WTC11 (cell line): ENCODE measurements around the gene METAP1.

GRCh38 chr4:94236759-94237414 lies 29.2 kb downstream of the SMARCAD1 start:
- PRO-cap = no peak

- PRO-cap = no peak
These were observed 68.2 kb downstream of the PDLIM5 start for GRCh38 chr4:94519855-94520498.

DNA sequence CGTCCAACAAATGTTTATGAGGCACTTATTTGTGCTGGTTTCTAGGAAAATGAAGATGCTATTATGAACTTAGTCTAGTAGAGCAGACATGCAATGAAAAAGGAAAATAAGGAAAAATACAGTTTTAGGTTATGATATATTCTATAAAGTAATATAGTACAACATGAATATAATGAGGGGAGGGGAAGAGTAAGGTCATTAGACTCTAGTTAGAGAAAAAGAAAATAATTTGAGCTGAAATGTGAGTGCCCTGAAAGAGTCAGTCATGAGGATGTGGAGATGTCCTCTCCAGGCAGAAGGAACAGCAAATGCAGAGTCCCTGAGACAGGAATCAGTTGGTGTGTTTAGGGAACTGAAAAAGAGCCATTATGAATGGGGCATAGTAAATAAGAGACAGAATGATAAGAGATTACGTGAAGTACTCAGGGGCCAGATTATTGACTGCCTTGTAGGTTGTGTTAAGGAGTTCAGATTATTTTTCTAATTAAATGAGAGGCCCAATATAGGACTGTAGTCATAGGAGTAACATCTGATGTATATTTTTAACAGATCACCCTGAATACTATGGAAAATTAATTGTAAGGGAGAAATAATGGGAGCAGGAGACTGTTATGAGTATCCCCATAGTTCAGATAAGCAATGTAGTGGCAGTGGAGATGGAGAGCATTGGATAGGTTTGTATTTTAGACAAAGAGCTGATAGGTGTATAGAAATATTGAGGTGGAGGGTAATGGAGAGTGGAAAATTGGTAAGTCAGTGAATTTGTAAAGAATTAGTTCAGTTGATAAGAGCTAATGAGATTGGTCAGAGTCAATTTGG lies 147.1 kb downstream of the PDLIM5 start:
- PRO-cap = no peak

- PRO-cap = no peak
These were observed 805.7 kb downstream of the STPG2 start for GRCh38 chr4:97337650-97337996.

- PRO-cap = no peak
These were observed 510.0 kb downstream of the STPG2 start for GRCh38 chr4:97633336-97633675.

DNA sequence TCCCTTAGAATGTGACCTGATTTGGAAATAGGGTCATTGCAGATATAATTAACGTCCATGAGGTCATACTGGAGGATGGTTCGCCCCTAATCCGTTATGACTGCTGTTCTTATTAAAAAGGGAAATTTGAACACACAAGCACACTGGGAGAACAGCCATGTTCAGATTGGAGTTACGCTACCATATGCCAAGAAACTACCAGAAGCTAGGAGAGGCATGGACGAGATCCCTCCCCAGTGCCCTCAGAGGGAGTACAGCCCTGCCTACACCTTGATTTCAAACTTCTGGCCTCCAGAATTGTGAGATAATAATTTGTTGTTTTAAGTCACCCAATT lies 1.8 kb upstream of the RAP1GDS1 start:
- PRO-cap = no peak

DNA sequence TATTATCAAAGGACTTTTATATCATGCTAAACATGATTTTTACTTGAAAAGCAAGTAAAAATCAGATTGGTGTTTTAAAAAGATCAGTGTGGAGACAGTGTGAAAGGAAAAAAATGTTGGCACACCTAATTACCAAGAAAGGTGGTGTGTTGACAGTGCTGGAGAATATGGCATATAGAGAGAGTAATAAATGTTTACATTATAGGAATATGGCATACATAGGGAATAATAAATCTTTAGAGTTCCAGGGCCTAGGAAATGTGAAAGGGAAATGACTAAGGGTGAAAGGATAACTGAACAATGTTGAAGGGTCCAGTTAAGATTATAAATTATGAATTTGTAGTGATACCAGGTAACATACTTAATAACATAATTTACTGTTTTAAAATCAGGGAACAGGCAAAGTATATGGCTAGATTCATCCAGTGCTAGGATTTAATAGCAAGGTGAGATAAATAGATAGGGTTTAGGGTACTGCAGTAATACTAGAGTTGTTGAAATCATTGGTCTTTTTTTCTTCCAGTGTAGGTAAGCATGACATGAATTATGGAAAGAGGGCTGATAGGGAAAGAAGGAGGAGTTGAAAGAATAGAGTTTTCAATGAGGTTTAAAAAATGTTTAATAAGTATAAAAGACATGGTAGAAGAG lies 54.6 kb downstream of the RAP1GDS1 start:
- PRO-cap = no peak

DNA sequence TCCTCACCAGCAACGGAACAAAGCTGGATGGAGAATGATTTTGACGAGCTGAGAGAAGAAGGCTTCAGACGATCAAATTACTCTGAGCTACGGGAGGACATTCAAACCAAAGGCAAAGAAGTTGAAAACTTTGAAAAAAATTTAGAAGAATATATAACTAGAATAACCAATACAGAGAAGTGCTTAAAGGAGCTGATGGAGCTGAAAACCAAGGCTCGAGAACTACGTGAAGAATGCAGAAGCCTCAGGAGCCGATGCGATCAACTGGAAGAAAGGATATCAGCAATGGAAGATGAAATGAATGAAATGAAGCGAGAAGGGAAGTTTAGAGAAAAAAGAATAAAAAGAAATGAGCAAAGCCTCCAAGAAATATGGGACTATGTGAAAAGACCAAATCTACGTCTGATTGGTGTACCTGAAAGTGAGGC lies 59.7 kb downstream of the RAP1GDS1 start:
- PRO-cap = no peak

- PRO-cap = no peak
These were observed 102.2 kb downstream of the RAP1GDS1 start for GRCh38 chr4:98363310-98363958.

DNA sequence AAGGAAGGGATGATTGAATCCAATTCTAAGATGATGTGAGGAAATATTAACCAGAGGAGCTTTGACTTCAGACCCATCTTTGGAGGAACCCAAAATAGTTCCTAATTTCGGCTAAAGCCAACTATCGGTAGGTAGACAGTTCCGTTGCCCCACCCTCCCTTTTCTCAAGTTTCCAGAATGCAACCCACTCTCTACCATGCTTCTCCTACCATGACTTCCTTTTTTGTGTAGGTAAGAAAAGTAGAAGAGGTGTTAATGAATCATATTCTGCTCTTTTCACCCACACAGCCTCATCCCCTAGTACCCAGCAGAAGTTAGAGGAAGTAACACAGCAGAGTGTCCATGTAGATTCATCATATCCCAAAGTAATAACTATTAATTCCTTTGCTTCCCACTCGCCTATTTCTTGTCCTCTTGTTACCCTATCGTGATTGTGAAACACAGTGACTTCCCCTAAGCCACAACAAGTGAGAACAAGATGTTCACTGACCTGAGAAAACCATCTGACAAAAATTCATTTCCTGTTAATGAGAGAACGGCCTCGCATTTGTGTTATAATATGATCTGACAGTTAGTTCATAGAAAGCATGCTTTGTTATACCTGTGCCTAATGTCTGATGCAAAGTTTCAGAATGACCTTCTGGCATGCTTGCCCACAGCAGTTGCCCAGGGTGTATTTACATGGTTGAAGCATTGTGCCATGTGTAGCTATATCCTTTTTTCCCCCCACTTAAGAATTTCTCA lies 185.4 kb downstream of the RAP1GDS1 start:
- PRO-cap = no peak

- PRO-cap = no peak
These were observed 186.4 kb downstream of the RAP1GDS1 start for GRCh38 chr4:98447605-98448002.

GRCh38 chr4:98625986-98626849 lies 32.2 kb downstream of the TSPAN5 start:
- PRO-cap = no peak

DNA sequence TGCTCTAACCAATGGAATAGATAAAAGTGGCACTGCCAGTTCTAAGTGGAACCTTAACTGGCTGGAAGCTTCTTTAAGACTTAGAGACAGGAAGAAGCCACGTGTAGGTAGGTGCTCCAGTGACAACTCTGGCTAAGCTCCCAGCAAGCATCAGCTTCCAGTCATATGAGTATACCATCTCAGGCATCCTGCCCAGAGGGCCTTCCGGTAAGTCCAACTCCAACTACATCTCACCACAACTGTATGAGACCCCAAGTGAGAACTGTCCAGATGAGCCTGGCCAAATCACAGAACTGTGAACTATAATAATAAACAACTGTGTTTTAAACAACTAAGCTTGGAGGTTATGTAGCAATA lies 4.5 kb downstream of the TSPAN5 start:
- PRO-cap = no peak

DNA sequence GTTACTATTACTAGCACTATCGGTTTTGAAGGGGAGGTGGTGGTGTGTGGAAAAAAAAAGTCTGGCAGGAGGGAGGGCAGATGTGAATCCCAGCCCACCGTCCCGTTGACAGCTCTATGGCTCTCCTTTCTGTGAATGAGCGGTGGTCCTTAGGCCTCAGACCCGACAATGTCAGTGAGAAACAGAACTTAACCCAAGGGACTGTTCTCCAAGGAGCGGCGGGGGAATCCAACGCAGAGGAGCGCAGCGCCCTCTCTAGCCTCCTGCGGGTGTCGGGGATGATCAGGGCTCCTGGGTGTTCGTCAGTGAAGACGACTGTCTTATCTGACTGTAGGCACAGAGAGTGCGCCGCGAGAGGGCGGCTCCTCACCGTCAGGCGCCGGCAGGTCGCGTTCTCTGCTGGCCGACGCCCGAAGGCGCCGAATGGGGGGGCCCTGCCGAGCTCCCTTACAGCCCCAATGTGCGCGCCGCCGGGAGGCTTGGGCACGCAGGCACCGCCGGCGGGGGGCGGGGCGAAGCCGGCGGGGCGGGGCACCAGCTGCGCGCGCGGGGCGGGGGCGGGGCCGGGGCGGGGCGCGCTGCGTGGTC lies 418 bp upstream of the METAP1 start:
- PRO-cap = bidirectional peak, plus-strand start at position 320 of the sequence, minus-strand start at position 347 of the sequence

GRCh38 chr4:98995597-98996553 lies at the start of gene METAP1:
Gene METAP1, plus strand, starts transcription at chr4:98995721.
- PRO-cap = bidirectional peak, plus-strand start at chr4:98995721, minus-strand start at chr4:98995893

GRCh38 chr4:99087880-99088126 lies 785 bp downstream of the ADH5 start:
- PRO-cap = bidirectional peak, plus-strand start at chr4:99088389, minus-strand start at chr4:99088068

DNA sequence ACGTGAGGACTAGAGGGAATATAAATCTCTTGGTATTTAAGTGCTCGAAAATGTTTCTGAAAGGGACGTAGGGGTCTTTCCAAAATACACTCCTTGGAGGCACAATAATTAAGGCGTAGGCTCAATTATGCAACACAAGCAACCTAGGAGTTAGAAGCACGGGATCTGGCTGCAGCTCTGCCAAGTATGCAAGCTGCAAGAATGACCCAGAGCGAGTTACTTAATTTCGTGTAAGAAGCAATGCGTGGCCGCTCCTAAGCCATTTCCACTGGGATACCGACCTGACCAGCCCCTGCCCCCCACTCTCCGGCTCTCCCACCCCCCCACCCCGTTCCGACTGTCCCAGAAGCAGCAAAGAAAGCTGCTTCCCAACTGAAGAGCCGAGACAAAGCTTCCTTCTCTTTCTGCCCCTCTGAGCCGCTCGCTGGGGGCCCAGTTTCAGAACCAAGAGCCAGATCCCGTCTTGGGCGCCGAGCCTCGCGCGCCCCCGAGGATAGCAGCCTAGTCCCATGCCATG lies 403 bp downstream of the ADH5 start:
- PRO-cap = bidirectional peak, plus-strand start at position 263 of the sequence, minus-strand start outside the sequence

DNA sequence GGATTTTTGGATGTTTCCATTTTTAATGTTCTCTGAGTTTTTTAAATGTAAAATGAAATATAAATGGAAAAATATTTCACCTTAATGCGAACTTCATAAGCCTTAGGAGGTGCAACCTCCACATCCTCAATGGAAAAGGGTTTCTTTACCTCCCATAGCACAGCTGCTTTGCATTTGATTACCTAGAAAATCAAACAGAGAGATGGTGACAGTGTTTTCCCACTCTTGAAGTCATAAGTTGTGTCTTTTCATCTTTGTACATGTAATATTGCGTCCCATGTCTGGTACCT lies 2.6 kb downstream of the ADH1B start:
- PRO-cap = no peak

DNA sequence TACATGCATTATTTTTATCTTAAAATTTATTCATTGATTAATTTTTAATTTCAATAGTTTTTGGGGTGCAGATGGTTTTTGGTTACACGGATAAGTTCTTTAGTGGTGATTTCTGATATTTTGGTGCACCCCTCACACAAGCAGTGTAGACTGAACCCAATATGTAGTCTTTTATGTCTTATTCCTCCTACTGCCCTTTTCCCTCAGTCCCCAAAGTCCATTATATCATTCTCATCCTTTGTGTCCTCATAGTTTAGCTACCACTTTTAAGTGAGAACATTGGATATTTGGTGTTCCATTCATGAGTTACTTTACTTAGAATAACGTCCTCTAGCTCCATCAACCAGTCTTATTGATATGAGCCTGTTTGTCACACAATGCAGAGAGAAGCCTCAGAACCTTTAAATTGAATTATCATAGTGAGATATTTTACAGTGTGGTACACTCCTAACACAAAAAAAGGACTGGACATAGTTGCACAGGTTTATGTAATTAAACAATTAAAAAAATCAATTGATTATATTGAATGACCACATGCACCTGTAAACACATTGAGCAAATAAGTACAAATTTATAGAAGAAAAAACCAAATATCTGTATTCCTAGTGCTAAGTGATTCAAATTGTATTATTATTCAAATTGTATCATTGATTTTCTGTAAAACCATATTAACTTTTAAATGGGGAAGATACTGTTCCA lies 1.0 kb downstream of the ADH1B start:
- PRO-cap = no peak

- PRO-cap = no peak
These were observed 94.3 kb downstream of the DDIT4L start for GRCh38 chr4:100095936-100096318.